Mesenchymal stem cell of the bone marrow (primary cell): ENCODE measurements around a stretch of chr20.

- CAGE, long polyA plus RNA, result no peak
Observed at GRCh38 chr20:57374584-57375157, 16.5 kb upstream of the RBM38 start.

- CAGE, long polyA plus RNA, result no peak
Observed at GRCh38 chr20:57390246-57391046, 750 bp upstream of the RBM38 start.

DNA sequence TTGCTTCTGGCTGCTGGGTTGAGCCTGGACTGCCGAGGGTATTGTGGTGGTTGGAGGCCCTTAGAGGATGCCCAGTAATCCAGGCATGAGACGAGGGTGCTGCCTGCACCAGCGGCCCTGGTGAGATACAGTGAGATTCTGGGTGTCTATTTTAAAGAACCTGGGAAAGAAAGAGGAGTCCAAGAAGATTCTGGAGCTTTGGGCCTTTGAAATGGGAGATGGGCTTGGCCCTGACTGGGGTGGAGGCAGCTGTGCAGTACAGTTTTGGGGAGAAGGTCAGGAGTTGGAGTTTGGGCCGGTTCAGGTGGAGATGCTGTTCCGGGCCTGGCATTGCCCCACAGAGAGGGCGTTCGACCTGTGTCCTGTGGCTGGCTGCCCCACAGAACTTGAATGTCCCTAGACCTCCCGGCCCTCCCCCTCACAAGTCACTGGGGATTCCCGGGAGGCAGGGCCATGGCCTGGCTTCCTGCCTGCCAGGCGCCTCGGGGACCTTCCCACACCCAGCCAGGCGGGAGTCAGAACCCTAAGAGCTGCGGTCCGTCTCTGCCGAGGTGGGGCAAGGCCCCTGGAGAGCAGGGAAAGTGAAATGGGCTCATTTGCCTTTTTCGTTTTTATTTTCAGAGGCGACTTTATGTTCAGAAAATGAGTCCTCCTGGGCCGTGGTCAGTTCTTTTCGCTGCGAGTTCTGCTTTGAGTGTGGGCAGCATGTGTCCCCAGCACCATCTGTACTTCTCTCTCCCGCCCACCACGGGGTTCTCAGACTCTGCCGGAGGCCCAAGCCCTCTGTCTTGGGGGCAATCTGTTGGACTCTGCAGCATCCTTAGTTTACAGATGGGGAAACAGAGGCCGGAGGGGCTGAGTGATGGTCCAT lies 8.3 kb downstream of the RBM38 start:
- CAGE, long polyA plus RNA, result no peak

- CAGE, long polyA plus RNA, result no peak
Observed at GRCh38 chr20:57404294-57404517, 13.0 kb downstream of the RBM38 start.

DNA sequence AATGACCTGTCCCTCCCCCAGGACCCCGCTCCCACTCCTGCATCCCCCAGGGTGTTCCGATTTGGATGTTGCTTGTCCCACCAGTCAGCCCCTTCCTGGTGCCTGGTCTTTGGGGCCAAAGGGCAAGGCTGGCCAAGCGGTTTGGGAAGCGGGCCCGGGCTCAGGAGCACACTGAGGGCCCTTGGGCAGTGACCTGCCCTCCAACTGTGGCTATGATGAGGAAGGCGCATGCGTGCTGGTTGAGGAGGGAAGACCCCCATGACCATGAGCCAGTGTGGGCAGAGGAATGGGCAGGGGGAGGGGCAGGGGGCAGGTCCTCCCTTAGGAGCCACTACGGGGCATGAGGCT lies 50.4 kb downstream of the RBM38 start:
- CAGE, long polyA plus RNA, result no peak

- CAGE, long polyA plus RNA, result no peak
Observed at GRCh38 chr20:57457073-57457713, 66.0 kb downstream of the RBM38 start.

DNA sequence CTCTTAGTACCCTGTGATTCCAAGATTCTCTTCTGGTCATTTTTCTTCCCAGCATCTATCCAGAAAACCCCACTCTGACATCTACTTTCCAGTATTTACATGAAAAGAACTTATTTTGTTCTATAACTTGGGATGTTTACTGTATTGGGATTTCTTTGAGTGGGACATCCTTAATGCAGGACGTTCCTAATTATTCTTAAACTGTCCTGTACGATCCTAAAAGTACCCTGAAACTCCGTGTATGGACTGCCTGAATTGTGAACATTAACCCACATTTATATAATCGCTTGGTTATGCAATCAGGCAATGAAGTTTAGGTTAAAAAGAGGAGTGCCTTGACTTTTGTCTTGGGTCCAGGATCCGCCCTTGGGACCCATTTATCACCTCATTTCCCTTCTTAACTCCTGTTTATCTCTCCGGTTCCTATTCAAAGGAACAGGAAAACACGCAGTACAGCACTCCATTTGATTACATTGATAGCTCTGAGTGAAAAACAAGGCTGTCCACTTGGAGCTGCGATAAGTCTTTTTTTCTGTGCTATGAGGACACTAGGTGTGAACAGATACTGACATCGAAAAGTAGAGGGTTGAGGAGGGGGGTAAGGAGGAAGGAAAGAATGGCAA lies 16.1 kb upstream of the PCK1 start:
- CAGE, long polyA plus RNA, result no peak

DNA sequence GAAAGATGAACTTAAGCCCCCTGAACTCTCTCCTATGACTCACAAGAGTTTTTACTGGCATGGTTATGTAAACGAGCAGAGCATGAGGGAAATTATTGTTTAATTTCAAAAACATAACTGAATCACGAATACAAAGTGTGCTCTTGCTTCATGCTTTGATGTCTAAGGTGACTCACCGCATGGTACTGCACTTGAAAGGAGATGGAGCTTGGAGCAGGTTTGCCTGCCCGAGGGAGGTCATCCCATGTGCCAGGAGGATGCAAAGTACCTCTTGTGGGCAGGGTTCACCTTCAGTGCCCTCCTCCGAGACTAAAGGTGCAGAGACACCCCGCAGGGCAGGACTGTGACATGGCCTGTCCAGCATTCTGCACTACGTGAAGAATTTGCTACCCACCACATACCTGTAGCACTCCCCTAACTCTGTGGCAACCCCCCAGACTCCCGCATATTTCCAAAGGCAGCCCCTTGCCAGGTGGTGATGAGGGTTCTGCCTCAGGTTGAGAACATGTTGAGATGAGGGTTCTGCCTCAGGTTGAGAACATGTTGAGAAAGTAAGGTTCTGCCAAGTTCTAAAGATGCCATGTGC lies 13.6 kb upstream of the PCK1 start:
- CAGE, long polyA plus RNA, result no peak

GRCh38 chr20:57558525-57559490 lies 2.1 kb upstream of the PCK1 start:
- CAGE, long polyA plus RNA, result no peak

DNA sequence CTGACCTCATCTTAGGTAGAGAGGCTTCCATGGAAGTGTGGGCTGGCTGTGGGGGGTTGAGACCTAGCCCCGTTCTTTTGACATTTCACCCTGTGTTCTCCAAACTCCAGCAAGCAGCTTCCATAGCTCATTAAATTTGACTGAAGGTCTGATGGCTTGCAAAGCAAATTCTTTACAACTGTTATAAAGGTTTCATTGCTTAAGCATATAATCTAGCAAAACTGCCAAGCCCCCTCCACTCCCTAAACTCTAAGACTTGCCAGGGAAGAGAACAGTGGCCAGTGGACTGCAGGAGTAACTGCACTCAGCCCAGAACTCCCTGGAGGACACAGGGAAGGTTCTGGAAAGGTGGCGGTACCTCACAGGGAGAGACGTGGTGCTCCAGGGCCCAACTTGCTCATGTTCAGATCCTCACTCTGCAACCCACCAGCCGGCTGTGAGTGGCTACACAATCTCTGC lies 978 bp upstream of the PCK1 start:
- CAGE, long polyA plus RNA, result no peak

GRCh38 chr20:57569704-57570055 lies 8.8 kb downstream of the PCK1 start:
- CAGE, long polyA plus RNA, result no peak

- CAGE, long polyA plus RNA, result no peak
Observed at GRCh38 chr20:57570113-57570956, 9.4 kb downstream of the PCK1 start.

GRCh38 chr20:57628993-57629336 lies 8.7 kb upstream of the ZBP1 start:
- CAGE, long polyA plus RNA, result no peak

DNA sequence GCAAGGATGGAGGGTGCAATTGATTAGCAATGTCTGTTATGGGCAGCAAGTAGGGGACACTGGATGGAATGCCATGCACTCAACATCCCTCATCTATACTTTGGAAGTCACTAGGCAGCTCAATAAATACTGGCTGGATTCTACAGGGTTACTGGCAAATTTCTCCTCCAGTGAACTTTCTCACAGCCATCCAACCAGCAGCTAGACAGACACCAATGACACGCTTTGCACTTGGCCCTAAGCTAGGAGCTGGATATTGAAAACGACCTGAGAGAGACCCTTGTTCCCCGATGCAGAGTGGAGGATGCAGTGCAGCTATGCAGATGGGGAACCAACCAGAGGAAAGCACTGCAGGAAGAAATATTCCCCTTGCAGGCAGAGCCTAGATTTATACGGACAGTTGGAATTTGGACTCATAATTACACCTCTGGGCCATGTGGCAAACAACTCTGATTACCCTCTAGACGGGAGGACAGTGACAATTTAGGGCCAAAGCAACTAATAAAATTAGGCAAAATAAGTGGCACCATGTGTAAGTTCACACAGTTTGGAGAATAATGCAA lies 12.4 kb downstream of the PMEPA1 start:
- CAGE, long polyA plus RNA, result no peak

DNA sequence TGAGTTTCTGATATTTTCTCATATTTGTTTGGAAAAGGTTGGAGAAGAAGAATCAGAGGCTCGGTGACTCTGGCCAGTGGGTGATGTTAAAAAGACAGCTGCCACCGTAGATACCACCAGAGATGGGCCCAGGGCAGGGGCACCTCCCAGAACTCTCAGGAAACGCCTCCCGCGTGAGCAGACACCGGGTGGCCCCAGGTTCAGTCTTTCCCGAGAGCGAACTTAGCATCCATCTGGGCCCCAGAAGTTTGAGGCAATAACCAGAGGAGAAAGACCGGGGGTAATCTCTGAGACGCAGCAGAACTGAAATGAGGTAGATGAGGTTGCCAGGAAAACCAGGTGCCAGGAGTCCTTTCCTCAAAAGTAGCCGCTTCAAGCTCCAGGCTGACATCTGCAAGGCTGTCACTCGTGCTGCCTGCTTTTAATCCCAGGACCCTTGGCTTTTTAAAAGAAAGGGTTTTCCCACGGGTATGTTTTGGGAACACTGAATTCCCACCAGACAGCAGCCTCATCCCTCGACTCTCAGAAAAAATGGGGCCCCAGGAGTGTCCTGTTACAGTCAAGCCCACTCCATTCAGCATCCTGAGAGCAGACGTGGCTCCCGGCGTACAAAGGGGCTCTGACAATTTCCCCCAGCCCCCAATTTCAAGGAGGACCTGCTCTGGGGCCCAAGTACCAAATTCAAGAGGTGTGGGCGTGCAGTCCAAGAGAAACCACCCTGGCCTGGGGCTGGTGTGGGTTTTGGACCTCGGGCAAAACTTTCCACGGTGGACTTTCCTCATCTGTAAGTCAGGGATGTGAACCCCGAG lies 3.6 kb downstream of the PMEPA1 start:
- CAGE, long polyA plus RNA, result no peak

DNA sequence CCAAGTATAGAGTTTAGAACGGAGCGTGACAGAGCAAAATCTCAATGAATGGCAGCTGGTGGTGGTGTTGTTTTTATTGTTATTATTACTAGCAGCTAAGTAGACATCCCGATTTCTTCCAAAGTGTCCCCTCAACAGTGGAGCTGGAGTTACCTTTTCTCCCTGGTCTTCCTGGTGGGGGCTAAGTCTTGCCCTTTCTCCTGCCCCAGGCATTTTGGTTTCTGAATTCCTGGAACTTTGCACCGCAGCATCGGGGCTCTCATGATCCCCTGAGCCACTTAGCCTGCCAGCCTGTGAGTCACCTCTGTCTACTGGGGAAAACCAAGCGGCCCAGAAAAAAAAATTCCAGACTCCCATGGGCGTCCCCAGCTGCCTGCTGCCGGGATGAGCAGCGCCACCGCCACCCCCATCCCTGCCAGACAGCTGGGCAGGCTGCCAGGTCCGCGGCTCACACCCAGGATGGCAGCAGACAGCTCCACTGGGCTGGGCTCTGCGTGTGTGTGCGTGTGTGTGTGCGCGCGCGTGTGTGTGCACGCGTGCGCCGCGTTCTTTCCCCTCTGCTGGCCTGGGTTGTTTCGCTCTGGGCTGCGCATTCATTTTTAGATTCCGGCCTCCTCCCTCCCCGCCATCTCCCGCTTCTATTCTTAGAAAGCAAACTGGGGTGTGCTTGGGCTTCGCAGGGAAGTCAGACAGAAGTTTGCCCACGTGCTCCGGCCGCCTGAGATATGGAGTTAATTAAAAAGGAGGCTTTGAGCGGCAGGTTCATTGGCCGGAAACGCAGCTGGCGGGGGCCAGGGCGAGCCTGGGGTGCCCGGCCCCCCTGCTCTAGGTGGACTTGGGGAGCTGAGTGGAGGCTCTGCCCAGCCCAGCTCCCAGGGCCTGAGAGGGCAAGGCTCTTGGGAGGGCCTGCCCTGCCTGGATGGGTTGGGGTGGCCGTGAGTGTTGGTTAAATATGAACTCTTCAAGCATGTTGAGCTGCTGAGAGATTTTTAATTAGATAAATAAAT lies 38.9 kb upstream of the PMEPA1 start:
- CAGE, long polyA plus RNA, result no peak

GRCh38 chr20:57987580-57988053 lies 163.1 kb upstream of the C20orf85 start:
- CAGE, long polyA plus RNA, result no peak

- CAGE, long polyA plus RNA, result no peak
Observed at GRCh38 chr20:58014529-58015113, 136.1 kb upstream of the C20orf85 start.

GRCh38 chr20:58046241-58046769 lies 104.4 kb upstream of the C20orf85 start:
- CAGE, long polyA plus RNA, result no peak

GRCh38 chr20:58085131-58085538 lies 65.6 kb upstream of the C20orf85 start:
- CAGE, long polyA plus RNA, result no peak